Cardiac muscle cell (in vitro differentiated cells and primary cell): Measurements from ENCODE around the genes C1orf146, GLMN, RPL5 and CCDC18.

- RAMPAGE, long total RNA = no peak
- RRBS = no CpG with 5 or more reads among the region's 24 CpGs
These were observed at the start of gene C1orf146 for GRCh38 chr1:92217658-92218041. Gene C1orf146, plus strand, starts transcription at chr1:92217915.

DNA sequence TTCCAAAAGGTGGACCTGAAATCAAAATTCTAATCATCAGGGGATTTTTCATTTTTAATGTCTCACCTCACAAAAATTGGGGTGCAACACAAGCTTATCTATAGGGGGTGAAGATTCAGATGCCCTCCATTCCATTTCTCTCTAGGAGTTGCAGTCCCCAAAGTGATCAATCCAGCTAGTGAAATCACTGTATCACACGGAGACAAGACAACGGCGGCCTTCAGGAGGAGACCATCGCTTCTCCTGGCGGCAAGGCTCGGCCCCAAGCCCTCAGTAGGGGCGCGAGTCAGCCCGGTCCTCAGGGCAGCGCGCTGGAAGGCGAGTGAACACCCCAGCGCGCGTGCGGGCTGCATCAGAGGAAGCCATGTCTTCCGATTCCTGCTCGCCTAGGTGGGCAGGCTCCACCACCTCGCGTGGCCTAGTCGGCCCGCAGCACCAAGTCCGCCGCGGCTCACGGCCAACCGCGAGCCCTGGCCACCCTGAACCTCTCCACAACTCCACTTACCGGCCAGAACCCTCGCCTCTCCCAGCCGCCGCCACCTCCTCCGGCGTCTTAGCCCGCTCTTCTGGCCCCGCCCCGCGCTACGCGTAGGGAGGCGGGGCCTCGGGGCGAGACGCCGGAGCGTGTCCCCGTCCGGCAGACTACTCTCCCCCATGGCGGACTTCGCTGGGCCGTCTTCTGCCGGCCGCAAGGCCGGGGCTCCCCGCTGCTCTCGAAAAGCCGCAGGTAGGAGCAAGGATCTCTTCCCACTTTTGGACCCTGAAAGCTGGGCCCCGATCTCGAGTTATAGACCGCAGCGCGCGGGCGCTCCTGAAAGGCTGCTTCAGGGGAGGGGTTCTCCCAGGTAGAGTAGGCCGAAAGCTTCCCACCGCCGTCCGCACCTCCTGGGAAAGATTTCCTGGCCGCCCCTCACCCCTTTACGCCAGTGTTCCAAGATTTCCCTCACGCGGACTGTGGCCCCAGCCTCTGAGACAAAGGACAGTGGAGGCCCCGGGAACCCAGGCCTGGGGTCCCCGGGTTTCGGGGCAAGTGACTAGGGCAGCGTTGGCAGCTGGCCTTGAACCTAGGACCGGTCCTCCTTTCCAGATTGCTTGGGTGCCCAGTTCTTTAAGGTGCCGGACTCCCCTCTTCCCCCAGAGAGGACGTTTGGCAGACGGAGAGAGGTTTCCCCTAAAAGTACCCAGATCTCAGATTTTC lies at the start of gene GLMN:
Gene GLMN (minus strand): TSS at position 568 of the 1,198 bp plus-strand sequence.
- RAMPAGE, long total RNA = start-site peak on the plus strand centred at position 631 of the sequence, 49 bp wide, 102 and 652 reads in 2 replicates
- RRBS = 4% methylated on average over 26 of the region's 80 CpGs

DNA sequence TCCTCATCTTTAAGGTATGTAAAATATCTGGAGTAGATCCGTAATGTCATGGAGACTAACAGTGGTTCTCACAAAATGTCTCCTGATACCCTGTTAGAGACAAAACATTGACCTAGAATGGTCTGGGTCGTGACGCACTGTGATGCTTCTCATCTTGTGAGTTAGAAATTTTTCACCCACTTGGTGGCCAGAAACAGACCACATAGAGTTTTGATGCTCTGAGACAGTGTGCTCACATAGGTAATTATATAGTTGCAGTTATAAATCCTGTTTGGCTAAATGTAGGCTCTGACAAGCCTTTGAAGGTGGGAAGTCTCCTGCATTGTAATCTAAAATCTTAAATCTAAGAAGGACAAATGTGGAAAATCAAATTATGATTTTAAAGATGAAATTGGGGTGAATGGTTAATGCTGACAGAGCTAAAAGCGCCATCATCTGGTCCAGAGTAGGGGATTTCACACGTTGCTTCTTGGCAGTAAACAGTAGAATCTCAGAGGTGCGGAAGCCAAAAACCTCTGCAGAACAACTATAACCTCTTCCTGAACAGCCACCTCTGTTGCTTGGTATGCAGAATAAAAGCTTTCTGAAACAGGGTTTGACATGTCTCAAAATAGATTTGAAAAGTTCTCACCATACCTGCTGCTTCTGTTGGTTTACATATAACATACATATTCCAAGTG lies 17.0 kb downstream of the RPAP2 start:
- RAMPAGE, long total RNA = no peak
- RRBS = no CpG with 5 or more reads among the region's 6 CpGs

- RAMPAGE, long total RNA = no peak
- RRBS = no CpG with 5 or more reads among the region's 1 CpG
These were observed 87.2 kb downstream of the EVI5 start for GRCh38 chr1:92697596-92698176.

DNA sequence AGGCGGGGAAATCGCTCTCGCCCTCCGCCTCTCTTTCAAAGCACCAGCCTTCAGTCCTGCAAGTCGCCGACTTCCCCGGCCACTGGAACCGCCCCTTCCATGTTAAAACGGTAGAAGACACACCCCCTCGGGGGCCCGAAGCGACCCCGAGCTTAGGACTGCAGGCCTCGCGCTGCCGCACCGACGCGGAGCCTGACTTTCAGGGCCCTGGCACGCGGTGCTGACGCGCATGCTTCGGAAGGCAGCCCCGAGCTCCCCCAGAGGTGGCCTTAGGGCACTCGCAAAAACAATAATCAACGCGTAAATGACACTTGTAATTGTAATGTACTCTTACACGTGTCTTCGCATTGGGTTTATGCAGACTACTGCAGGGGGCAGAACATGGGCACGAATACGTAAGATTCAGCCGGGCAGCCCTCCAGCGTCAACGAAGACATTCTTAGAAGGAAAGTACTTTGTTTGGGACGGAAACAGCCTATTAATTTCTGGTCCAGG lies 378 bp upstream of the EVI5 start:
- RAMPAGE, long total RNA = no peak
- RRBS = no CpG with 5 or more reads among the region's 36 CpGs

GRCh38 chr1:92831637-92832574 lies at the start of gene RPL5:
Gene RPL5, plus strand, starts transcription at chr1:92832040.
- RAMPAGE, long total RNA = start-site peak on the plus strand at chr1:92832020-92832081, 34,328 and 35,309 reads in 2 replicates
- RRBS = 2% methylated on average over 7 of the region's 61 CpGs

DNA sequence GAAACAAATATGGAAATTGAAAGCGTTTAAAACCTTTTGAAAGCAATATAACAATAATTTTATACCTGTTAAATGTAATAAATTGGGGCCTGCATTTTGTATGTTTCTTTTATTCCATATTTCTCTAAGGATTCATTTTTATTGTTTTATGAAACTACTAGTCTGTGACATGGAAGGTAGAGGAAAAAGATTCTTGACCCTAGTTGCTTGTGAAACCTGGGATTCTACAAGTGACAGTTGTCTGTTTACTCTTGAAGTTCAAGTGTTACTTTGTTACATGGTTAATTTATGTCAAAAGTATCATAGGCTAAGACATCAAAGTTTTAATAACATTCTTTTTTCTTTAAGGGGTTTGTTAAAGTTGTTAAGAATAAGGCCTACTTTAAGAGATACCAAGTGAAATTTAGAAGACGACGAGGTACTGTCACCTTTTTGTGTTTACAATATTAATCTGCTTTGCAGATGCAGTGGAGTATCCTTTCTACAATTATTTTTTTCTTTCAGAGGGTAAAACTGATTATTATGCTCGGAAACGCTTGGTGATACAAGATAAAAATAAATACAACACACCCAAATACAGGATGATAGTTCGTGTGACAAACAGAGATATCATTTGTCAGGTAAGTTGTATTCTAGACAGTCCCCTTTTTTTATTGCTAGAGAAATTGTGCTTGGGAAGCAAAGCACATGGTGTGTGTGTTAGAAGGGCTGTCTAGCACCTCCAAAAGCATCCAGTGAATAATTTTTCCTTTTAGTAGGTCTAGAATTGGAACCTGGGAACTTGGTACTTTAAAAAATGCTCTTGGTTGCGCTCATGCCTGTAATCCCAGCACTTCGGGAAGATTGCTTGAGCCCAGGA lies 1.4 kb downstream of the RPL5 start:
- RAMPAGE, long total RNA = no peak
- RRBS = no CpG with 5 or more reads among the region's 8 CpGs

DNA sequence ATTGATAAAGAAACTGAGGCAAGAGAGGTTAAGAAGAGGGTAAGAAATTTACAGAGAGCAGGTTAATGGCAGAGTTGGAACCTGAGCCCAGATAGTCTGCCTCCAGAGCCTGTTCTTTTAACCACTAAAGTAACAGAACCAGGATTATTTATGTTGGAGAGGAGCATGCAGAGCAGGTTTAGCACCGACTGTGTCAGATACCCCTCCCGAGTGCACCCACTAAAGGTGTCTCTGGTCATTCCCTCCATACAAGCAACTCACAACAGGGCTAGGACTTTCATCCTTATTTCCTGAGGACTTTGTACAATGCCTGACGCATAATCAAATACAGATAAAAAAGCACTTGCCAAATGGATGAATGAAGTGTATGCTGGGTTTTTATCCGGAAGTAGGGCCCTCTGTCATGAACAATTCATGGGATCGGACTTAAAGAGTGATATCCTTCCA lies 25.9 kb downstream of the RPL5 start:
- RAMPAGE, long total RNA = no peak
- RRBS = no CpG with 5 or more reads among the region's 5 CpGs

DNA sequence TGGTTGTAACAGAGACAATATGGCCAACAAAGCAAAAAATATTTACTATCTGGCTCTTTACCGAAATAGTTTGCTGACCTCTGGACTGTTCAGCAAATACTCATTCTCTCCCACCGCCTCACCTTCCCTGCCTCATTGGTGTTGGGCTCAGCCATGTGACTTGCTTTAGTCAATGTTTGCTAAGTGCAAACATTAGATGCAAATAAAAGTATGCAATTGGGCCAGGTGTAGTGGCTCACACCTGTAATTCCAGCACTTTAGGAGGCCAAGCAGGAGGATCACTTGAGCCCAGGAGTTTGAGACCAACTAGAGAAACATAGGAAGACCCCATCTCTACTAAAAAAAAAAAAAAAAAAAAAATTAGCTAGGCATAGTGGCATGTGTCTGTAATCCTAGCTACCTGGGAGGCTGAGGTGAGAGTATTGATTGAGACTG lies 55.1 kb downstream of the RPL5 start:
- RAMPAGE, long total RNA = no peak
- RRBS = no CpG with 5 or more reads among the region's 2 CpGs

DNA sequence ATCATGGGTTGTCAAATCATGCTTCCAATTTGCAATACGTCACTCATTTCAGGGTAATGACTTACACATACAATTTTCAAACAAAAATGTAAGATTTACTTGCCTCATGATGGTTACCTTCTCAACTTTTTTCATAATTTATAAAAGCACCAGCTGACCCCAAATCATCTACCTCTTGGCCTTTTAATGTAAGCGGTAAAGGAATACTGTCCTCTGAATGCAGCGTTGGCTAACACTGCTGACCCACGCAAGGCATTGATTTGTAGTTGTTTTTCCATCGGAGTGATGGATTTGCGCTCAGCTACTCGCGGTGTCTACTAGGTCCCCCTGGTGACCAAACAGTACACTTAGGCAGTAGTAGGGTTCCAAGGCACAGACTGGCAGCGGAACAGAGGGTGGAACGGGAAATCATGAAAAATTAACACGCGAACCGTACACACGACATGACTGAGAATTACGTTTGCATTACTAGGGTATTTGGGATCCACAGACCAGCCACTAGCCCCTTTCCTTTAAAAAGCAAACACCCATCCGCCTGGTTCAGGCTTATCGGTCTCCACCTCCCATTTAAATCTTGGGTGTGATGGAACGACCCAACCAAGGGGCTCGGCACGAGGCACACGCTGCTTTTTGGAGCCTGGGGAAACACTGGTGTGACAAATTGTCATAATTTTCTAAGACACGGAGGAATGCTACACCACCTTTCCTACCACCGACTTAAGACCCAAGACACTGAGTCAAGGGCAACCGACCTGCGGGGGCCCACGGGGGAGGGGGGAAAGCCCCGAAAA lies 859 bp downstream of the DIPK1A start:
- RAMPAGE, long total RNA = no peak
- RRBS = no CpG with 5 or more reads among the region's 27 CpGs

DNA sequence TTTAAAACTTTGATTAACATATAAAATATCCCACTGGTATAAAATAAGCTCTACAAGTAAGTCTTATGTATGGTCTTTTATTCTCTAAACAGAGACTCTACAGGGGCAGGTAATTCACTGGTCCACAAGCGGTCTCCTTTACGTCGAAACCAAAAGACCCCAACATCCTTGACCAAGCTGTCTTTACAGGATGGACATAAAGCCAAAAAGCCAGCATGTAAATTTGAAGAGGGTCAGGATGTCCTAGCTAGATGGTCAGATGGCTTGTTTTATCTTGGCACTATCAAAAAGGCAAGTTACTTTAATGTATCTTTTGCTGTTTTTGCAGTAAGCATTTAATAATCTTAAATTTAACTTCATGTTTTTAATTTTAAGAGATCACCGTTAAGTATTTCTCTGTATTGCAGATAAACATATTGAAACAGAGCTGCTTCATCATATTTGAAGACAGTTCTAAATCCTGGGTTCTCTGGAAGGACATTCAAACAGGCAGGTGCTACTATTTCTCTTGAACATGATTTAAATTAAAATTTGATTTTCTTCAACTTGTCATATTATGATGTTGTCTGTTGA lies 31.1 kb downstream of the MTF2 start:
- RAMPAGE, long total RNA = no peak
- RRBS = no CpG with 5 or more reads among the region's 4 CpGs

- RAMPAGE, long total RNA = no peak
- RRBS = 2% methylated on average over 49 of the region's 66 CpGs
These were observed at the start of gene CCDC18 for GRCh38 chr1:93180590-93181573. Gene CCDC18, plus strand, starts transcription at chr1:93180724.

- RAMPAGE, long total RNA = no peak
- RRBS = no CpG with 5 or more reads among the region's 17 CpGs
These were observed 105.9 kb downstream of the BCAR3 start for GRCh38 chr1:93575347-93576469.

- RAMPAGE, long total RNA = no peak
- RRBS = no CpG with 5 or more reads among the region's 21 CpGs
These were observed 99.4 kb downstream of the BCAR3 start for GRCh38 chr1:93581981-93582825.

GRCh38 chr1:93609409-93610175 lies 72.0 kb downstream of the BCAR3 start:
- RAMPAGE, long total RNA = no peak
- RRBS = no CpG with 5 or more reads among the region's 17 CpGs

DNA sequence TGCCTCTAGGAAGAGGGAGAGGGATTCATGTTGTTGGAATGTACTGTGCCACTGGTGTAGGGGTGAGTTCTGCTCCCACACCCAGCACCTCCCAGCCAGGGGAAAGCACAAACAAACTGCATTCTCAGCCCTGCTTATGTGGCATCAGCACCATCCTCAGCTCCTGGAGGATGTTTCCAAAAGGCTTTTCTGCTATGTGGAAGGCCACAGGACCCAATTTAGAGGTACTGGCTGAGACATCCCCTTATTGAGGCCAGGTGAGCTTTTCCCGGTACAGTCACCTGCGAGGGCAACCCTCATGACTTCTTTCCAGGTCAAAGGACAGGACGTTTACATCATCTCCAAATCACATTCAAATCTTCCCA lies 57.6 kb downstream of the BCAR3 start:
- RAMPAGE, long total RNA = no peak
- RRBS = no CpG with 5 or more reads among the region's 3 CpGs

DNA sequence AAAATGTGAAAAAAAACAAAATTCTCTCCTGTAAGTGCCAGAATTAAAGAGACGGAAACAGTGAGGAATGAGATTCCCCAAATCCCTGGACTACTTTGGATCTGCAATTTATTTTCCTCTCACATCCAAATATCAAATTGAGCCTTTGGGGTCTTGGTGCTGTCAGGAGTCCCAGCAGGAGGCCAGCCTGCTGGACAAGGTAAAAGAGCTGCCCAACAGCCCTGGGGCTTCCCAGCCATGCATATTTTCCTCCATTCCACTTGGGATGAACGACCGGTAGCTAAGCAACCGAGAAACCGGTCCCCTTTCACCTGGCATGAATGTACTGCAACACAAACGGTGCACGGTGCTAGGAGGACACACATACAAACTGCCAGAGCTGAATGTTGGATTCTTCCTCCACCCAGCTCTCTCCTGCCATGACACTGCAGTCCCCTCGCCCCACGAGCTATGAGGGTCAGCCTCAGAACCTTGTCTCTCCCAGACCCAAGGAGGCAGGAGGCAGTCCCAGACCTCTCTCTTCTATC lies 42.7 kb downstream of the BCAR3 start:
- RAMPAGE, long total RNA = no peak
- RRBS = no CpG with 5 or more reads among the region's 9 CpGs

DNA sequence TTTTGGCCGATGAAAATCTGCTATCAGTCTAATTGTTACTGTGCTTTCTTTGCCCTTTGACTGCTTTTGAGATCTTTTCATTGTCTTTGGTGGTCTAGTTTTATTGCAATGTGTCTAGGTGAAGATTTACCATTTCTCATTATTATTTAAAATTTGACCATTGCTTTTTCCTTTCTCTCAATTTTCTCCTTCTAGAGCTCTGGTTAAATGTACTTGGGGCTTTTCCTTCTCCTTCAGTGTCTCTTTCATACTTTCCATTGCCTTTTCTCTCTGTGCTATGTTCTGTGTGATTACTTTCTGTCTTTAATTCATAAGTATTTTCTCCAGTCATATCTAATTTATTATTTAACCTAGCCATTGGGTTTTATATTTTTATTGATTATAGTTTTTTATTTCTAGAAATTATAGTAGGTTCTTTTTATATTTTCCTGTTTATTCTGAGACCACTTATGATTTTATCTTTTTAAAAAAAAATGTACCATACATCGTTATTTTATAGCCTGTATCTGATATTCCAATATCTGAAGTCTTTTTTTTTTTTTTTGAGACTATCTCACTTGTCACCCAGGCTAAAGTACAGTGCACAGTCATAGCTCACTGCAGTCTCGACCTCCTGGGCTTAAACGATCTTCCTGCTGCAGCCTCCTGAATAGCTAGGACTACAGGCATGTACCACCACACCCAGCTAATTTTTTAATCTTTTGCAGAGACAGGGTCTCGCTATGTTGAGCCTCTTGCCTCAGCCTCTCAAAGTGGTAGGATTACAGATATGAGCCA lies 25.4 kb downstream of the BCAR3 start:
- RAMPAGE, long total RNA = no peak
- RRBS = no CpG with 5 or more reads among the region's 5 CpGs

DNA sequence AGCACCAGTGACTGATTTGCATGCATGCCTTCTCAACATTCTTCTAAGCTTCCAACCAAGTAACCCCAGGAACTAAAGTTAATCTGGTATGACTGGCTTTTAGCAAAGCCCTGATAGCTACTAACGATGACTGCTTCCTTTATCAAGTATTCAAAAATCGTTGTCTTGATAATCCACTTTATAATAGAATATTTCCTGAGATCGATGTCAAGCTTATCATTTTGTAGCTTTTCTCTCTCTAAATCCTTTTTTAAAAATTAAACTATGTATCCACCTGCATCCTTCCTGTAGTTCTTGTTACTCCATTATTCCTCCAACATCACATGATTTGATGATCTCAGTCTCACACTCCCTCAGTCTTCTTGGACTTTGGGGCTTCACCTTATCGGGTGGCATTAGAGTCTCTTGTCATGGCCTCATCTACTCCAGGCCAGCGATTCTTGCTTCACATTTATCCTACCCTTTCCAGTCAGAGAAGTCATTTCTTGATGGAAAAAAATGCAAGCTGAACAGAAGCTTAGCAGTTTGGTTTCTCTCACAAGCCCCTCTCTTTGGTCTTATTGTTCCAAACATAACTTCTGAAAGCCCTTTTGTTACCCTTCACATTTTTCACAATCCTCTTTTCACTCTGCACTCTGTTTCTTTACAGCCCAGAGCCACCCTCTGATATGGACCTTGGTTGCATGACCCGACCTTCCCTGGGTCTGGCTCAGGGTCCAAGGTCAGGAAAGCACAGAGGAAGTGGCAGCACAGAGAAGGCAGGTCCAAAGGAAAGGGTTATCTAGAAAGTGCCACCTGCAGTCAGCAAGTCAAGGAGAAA lies 18.8 kb downstream of the BCAR3 start:
- RAMPAGE, long total RNA = no peak
- RRBS = no CpG with 5 or more reads among the region's 6 CpGs

DNA sequence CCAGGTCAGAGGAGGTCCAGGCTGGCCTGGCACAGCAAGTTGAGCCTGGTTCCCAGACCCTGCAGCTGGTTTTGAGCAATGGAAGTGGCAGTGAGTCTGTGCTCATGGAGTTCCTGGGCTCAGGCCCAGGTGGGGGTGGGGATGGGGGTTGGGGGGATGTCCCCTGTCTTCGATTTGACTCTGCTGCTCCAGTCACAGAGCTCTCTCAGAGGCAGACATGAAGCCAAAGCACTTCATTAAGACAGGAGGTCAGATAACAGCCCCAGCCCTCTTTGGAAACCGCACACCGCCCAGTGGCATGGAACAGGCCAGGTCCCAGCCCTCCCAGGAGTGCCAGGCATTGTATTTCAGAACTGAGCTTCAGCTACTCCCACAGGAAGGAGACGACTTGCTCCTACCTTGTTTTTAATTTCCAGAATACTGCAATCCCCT lies 20.8 kb upstream of the BCAR3 start:
- RAMPAGE, long total RNA = no peak
- RRBS = no CpG with 5 or more reads among the region's 4 CpGs